ENCODE measurements around a stretch of chr6.

DNA sequence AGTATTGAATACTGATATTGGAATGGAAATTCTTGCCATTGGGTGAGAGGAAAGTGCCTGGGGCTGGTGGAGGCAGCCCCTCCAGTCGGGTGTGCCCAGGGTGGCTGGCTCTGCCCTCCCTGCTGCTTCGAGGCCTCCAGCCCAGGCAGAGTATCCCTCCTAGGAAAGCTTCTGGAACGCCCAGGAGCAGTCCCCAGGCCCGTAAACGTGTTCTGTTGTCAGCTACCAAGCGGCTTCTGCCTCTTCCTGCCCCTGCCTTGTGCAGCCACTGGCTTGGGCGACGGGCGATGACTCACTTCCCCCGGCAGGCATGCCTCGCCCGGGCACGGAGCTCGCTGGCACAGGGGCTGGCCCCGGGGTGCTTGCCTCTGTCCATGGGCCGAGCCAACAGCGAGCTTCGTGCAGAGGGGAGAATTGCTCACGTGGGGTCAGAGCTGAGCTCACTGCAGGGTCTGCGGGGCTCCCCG, 86.7 kb upstream of the THBS2 start:
- PRO-cap = no peak

- PRO-cap = no peak
Measured at GRCh38 chr6:169388267-169388856, 134.7 kb upstream of the THBS2 start.

GRCh38 chr6:169708797-169709833, 7.2 kb downstream of the C6orf120 start:
- PRO-cap = no peak

- PRO-cap = no peak
Measured at GRCh38 chr6:169720761-169721259, 3.5 kb downstream of the PHF10 start.

- PRO-cap = no peak
Measured at GRCh38 chr6:169725635-169726181, 1.4 kb upstream of the PHF10 start.

DNA sequence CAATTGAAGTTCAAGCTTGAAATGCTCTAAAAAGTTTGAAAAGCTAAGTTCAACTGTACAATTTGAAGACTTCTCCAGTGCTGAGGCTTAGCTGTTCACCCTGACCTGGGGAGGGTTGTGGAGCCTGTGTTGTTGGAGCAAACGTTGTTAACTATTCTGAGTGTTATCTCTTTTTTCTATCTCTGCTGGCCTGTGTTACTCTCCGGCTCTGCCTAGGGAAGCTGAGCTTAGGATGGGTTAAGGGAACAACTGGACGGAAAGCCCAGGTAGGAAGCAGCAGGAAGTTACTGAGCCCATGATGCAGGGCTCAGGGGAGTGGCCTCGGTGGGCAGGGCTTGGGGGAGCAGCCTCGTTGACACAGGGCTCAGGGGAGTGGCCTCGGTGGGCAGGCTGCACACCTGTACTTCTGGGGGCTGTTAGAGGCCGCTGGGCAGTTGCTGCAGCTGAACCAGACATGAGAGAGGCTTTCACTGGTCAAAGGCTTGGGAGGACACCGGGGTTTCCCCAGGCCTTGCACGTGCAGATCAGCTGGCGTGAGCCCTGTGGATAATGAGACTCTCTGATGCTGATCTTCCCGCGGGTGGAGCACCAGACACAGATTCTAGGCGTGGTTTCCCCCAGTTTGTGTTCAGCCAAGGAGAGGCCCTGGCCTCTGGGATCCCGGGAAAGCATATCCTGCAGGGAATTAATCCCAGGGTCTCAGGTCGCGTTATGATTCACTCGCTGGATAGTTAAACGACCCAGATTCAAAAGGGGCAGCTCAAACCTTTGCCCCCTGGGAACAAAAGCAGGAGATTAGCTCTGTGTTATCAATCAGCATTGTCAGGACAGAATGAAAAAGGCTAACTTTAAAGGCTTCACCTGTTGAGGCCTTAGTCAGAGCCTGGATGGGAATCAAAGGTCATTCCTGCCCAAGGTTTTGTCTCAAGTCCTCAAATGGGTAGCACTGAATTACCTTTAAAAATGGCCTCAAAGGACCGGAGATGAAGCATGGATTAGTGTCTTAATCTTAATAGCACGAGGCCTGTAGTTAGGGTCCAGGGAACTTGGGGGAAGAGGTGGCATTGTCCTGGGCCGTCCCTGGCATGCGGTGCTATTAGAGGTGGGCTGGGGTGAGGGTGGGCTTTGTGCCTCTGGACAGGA, 59.1 kb downstream of the ERMARD start:
- PRO-cap = no peak

GRCh38 chr6:170296958-170297714, 6.3 kb upstream of the DLL1 start:
- PRO-cap = no peak

GRCh38 chr6:170403368-170403835, 96.8 kb downstream of the FAM120B start:
- PRO-cap = no peak

GRCh38 chr6:170504320-170504767, 48.8 kb downstream of the PSMB1 start:
- PRO-cap = no peak

DNA sequence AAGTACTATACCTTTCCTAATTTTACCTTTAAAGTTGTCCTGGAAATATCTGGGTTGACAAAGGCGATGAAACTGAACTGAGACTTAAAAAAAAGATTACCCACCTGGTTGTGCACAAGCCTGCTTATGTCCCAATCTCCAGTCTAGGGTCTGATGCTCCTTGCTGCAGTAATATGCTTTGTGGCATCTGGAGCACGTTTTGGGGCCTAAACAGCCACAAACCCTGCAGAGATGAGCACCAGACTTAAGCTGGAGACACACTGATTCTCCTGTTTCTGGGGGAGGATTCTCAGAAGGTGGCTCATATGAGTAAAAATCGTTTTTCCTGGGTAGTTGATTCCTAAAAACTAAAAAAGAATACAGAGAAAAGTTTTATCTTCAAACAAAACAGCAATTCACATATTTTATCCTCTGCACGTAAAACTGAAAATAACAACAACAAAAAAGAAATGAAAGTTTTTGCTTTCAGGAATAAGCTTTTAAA, 994 bp downstream of the PDCD2 start:
- PRO-cap = no peak

Data from REH cell (cell line).